ENCODE measurements around a stretch of chr6.

- RRBS, 2 experiments, result no CpG with 5 or more reads among the region's 3 CpGs
These were observed 197.9 kb downstream of the RNF144B start for GRCh38 chr6:18584982-18585430.

DNA sequence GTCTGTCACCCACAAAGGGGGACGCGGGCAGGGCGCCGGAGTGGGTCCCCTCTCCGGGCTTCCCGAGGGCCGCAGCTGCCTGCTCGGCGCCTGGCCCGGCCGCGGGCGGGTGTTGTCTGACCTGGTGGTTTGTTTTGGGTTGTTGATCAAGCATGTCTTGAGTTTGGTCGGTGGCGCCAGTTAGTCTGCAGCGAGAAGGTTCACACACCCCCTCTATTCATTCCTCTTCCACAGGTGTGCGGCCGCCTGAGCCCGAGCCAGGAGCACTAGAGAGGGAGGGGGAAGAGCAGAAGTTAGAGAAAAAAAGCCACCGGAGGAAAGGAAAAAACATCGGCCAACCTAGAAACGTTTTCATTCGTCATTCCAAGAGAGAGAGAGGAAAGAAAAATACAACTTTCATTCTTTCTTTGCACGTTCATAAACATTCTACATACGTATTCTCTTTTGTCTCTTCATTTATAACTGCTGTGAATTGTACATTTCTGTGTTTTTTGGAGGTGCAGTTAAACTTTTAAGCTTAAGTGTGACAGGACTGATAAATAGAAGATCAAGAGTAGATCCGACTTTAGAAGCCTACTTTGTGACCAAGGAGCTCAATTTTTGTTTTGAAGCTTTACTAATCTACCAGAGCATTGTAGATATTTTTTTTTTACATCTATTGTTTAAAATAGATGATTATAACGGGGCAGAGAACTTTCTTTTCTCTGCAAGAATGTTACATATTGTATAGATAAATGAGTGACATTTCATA, 2.0 kb downstream of the ID4 start:
- RRBS, 2 experiments, result 2% methylated on average over 10 of the region's 27 CpGs

- RRBS, 2 experiments, result no CpG with 5 or more reads among the region's 5 CpGs
These were observed 81.4 kb downstream of the MBOAT1 start for GRCh38 chr6:20130777-20131384.

- RRBS, 2 experiments, result 1 to 2% methylated on average over 14 of the region's 42 CpGs
These were observed 1.1 kb downstream of the E2F3 start for GRCh38 chr6:20402692-20403228.

DNA sequence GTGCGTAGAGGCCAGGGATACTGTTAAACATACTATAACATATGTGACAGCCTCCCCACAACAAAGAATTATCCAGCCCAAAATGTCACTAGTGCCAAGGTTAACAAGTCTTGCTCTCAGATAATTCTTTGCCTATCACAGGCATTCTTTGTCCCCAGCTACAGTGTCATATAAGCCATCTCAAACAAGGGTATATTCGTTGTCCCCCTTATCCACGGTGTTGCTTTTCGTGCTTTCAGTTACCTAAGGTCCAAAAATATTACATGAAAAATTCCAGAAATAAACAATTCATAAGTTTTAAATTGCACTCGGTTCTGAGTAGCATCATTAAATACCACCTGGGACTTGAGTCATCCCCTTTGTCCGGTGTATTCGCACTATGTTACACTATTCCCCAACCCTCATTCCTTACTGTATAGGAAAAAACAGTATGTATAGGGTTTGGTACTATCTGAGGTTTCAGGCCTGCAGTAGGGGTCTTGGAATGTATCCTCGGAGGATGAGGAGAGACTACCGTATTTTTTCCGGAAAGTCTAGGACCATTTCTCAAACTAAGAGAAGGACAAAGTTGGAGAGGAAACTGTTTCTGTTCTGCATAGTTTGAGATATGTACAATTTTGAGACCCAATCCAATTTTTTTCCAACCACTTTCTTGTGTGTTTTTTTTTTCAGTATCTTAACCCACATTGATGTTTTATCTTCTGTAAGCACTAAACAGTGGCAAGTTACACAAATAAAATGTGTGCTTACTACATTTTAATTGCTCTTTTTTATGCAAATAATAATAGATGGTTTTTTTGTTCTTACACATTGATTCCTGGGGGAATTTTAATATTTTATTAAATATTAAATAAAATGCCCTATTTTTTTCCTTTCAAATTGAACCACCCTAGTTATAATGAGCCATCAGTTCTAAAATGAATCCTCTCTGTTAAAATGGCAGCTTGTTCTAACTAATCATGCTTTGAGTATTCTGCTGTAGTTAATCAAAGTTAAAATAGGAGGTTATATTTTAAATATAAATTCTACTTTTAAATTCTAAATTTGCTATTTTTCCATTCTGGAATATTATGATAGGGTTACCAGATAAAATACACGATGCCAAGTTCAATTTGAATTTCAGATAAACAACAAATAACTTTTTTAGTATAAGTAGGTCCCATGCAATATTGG, 27.8 kb downstream of the E2F3 start:
- RRBS, 2 experiments, result no CpG with 5 or more reads among the region's 11 CpGs

- RRBS, 2 experiments, result no CpG with 5 or more reads among the region's 6 CpGs
These were observed 65.6 kb upstream of the CDKAL1 start for GRCh38 chr6:20468443-20469274.

- RRBS, 2 experiments, result no CpG with 5 or more reads among the region's 10 CpGs
These were observed 53.2 kb upstream of the CDKAL1 start for GRCh38 chr6:20481090-20481470.

DNA sequence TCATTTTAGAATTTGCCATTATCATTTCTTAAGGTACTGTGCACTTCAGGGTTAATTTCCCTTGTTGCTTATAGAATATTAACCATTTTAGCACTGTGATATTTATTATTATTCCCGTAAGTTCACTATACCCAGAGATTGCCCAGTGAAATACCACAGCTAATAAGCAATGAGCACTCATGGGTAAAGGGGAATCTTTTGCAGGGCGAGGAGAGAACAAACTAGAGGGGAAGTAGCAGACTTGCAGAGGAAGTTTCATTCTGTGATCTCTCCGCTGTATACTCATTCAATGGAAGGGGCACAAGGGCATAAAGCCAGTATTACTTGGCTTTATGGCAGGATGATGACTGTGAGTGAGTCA, 471.4 kb downstream of the CDKAL1 start:
- RRBS, 2 experiments, result no CpG with 5 or more reads among the region's 3 CpGs

DNA sequence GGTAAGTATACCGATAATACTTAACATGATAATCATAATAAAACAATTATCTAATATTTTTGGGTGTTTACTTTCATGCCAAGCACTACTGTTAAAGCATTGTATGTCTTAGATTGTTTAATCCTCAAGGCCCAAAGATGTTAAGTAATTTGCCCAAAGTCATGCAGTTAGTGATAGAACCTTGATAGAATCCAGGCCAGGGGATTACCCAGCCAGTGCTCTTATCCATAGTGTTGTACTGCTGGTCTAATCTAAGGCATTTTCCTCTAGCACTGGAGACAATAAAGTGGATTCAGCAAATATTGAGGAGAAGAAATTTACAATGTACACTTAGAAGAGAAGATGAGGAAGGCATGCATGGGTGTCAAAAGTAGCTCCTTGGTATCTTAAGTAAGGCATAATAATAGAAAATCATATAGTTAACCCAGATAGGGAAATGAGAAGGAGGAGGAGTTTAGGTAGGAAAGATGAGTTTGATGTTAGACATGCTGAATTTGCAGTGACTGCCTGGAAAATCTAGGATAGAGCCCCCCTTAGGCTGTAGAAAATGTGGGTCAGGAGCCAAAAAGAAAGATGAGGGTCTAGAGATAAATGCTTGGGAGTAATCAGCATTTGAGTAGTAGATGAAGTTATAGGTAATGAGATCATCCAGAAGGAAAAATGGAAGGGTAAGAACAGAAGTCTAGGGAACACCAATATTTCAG, 473.5 kb downstream of the CDKAL1 start:
- RRBS, 2 experiments, result no CpG with 5 or more reads among the region's 1 CpG

- RRBS, 2 experiments, result no CpG with 5 or more reads among the region's 1 CpG
These were observed 407.5 kb upstream of the SOX4 start for GRCh38 chr6:21186063-21186369.

GRCh38 chr6:21348395-21348804, 245.2 kb upstream of the SOX4 start:
- RRBS, 2 experiments, result no CpG with 5 or more reads among the region's 7 CpGs

GRCh38 chr6:21423135-21423802, 170.3 kb upstream of the SOX4 start:
- RRBS, 2 experiments, result 71% methylated on average over 1 of the region's 18 CpGs; no CpG with 5 or more reads in 1 of the 2 experiments

- RRBS, 2 experiments, result no CpG with 5 or more reads among the region's 3 CpGs
These were observed 155.0 kb upstream of the SOX4 start for GRCh38 chr6:21438589-21438974.

DNA sequence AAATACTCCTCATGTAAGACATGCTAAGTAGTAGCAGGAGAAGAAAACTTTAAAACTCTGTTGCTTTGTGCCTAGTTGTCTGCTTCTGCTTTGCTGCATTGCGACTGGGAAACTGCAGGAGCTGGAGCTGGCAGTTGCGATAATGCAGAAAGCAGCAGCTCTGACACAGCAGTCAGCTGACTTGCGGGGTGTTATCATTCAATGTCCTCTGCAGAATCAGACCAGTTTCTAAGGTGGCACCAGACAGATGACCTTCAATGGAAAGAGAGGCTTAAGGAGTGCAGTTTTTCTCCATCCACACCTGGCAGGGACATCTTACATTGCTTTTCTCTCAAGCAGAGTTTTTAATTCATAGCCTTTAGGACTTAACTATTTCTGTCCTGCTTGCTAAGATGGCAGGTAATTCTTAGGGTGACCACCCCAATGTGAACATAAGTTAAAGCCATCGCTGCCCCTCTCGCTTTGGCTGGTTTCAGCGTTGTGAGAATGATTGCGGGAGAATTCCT, 69.8 kb upstream of the SOX4 start:
- RRBS, 2 experiments, result no CpG with 5 or more reads among the region's 7 CpGs

DNA sequence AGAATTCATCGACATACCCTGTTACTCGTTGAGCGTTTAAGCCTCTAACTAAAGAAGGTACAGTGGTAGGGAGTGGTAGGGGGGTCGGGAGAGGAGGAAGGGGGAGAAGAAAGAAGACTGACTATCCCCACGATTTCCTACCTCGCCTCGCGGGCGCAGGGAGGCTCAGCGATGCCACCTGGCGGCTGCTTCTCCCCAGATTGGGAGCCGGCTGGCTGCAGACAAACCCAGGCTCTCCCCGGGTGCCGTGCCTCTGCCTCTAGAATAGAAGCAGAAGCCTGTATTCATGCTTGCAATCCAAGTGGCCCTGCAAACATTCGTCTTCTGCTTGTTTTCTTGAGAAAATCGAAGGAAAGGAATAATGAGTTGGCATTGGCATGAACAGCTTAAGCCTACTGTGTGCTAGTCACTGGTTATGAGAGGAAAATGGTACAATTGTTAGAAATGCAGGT, 4.3 kb upstream of the SOX4 start:
- RRBS, 2 experiments, result no CpG with 5 or more reads among the region's 16 CpGs

- RRBS, 2 experiments, result no CpG with 5 or more reads among the region's 8 CpGs
These were observed 3.2 kb downstream of the SOX4 start for GRCh38 chr6:21596831-21597063.

GRCh38 chr6:21666845-21667822, 73.6 kb downstream of the SOX4 start:
- RRBS, 2 experiments, result no CpG with 5 or more reads among the region's 32 CpGs

DNA sequence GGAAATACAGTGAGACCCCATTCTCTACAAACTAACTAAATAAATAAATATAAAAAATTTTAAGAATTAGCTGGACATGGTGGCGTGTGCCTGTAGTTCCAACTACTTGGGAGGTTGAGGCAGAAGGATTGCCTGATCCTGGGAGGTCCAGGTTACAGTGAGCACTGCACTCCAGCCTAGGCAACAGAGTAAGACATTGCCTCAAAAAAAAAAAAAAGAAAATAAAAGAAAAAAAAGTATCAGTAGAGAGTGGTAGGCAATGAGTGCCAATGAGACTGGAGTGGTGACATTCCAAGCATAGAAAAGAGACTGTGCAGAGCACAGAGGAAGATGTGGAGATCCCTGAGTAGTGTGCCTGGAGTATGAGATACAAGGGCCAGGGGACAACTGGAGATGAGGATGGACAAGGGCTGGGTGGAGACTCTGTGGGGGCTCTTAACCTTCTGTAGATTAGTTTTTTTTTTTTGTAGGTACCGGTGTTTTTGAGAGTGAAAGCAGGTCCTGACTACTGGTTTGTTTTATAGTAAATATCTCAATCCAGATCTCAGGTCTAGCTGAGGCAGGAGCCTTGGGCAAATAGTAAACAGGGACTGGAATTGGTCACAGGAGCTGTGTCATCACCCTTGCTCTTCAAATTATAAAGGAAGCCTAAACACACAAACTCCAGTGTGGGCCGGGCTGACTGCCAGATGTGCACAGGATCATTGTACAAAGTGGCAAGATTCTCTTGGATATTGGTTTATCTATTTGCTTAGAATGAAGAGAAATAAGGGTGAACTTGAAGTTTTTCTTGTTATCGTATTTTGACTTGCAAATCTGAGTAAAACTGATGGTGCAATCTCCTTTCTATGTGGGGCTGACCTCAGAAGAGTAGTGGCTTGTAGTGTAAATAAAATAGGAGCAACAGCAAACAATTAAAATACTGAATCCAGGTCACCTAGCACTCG, 144.8 kb downstream of the SOX4 start:
- RRBS, 2 experiments, result no CpG with 5 or more reads among the region's 5 CpGs

- RRBS, 2 experiments, result no CpG with 5 or more reads among the region's 5 CpGs
These were observed 214.6 kb downstream of the SOX4 start for GRCh38 chr6:21808144-21808488.

DNA sequence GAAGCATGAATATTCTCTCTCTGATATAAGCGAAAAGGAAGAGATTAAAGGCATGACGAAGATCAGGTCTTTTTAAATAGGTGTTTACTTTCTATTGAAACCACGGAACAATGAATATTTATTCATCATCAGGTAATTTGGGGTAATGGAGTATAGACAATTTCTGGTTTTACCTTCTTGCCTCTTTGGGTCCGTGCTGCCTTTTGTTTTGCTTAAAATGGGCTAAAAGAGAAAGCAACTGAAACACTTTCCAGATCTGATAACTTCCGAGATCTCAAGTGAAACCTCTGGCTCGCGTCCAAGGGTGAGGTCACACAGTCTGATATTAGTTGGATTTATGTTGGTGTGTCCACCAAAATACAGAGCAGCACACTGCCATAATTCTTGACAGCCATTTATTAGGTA, 320.4 kb downstream of the SOX4 start:
- RRBS, 2 experiments, result no CpG with 5 or more reads among the region's 7 CpGs